Prostate gland (tissue), 2 donors: Measurements from ENCODE around the gene CTNNA1.

- PRO-cap, result no peak
- RAMPAGE, long total RNA, 2 experiments, result no peak in any of the 2 experiments
These were observed 73.7 kb downstream of the SPOCK1 start for GRCh38 chr5:137425400-137425907.

- PRO-cap, result no peak
- RAMPAGE, long total RNA, 2 experiments, result no peak in any of the 2 experiments
These were observed 114.5 kb downstream of the KLHL3 start for GRCh38 chr5:137621211-137621923.

DNA sequence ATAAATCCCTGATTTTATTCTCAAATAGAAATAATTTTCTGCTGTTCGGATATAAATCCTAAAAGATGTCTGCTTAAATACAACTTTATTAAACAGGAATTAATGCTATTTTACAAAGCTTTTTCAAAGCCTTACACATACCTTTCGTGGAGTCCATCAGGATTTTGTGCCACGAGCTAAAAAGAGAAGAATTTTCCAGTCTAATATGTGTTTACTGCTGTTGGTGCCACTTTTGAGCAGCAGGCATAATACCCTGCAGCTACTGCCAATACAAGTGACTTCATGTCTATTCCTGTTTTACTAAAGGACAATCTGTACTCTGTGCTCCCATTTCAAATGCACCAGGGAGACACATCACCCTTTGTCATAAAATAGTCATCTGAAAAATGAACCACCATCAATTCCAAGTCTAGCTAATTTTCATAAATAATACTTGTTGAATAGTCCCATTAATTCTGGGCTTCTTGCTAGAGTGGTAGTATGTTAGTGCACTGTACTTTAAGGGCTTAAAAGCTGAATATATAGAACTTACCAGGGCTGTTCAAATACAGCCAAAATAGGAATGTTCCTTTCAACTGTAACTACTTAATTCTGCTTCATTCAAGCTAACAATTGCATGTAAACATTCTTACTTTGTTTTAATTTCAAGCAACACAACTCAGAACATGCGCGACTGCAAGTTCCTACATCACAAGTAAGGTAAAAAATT is 8.9 kb upstream of the PKD2L2 start:
- PRO-cap, result bidirectional peak, plus-strand start at position 331 of the sequence, minus-strand start at position 207 of the sequence
- RAMPAGE, long total RNA, 2 experiments, result no peak in any of the 2 experiments

GRCh38 chr5:137923784-137924682 is 34.8 kb downstream of the PKD2L2 start:
- PRO-cap, result no peak
- RAMPAGE, long total RNA, 2 experiments, result no peak in any of the 2 experiments

GRCh38 chr5:137977163-137977971 is 55.5 kb downstream of the FAM13B start:
- PRO-cap, result no peak
- RAMPAGE, long total RNA, 2 experiments, result no peak in any of the 2 experiments

GRCh38 chr5:138036064-138036400 is 3.2 kb upstream of the FAM13B start:
- PRO-cap, result unidirectional peak, plus-strand start at chr5:138036257
- RAMPAGE, long total RNA, 2 experiments, result no peak in any of the 2 experiments

GRCh38 chr5:138276303-138276852 is 2.0 kb upstream of the GFRA3 start:
- PRO-cap, result no peak
- RAMPAGE, long total RNA, 2 experiments, result no peak in any of the 2 experiments

GRCh38 chr5:138316363-138316735 is 15.3 kb downstream of the CDC25C start:
- PRO-cap, result no peak
- RAMPAGE, long total RNA, 2 experiments, result no peak in any of the 2 experiments

GRCh38 chr5:138338525-138338853 is 423 bp downstream of the FAM53C start:
- PRO-cap, result no peak
- RAMPAGE, long total RNA, 2 experiments, result no peak in any of the 2 experiments

- PRO-cap, result no peak
- RAMPAGE, long total RNA, 2 experiments, result no peak in any of the 2 experiments
These were observed 2.6 kb downstream of the KDM3B start for GRCh38 chr5:138354991-138355522.

- PRO-cap, result no peak
- RAMPAGE, long total RNA, 2 experiments, result no peak in any of the 2 experiments
These were observed 946 bp downstream of the REEP2 start for GRCh38 chr5:138439335-138440671.

DNA sequence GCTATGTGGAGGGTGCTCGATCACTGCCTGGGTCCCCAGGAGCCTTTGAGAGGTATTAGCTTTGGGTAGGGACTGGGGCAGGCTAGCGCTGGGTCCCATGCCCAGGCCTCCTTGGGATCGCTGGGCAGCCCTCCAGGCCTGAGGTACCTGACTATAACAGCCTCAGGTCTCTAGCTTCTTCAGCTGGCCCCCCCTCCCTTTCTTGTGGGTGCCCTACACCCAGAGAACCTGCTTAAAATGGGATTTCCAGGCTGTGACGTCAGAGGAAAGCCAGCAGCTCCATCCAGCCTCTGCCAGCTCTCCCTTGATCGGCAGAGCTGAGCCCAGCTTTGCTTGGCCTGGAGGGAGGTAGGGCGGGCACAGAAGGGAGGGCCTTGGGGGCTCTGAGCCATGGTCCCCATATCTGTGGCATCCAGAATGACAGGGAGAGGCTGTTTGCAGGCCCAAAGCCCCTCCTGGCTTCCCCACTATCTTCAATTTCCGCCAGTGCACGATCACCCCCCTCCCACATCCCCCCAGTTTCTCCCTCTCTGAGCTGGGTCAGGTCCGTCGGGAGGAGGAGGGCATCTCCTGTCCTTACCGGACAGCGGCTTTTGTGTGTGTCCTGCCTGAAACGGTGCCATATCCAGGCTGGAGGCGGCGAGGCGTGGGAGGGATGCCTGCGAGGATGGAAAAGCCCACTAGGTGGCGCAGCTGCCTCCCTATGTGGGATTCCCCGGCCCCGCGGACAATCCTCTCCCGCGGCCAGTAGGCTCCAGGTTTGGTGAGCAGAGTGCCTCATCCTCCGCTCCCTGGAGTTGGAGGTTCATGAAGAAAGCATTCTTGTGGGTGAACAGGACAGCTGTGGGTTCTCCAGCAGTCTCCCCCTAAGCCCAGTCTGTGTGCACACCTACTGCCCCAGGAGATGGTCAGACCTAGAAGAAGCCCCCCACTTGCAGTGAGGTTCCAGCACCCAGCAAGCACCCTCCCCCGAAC is 10.9 kb downstream of the REEP2 start:
- PRO-cap, result no peak
- RAMPAGE, long total RNA, 2 experiments, result no peak in any of the 2 experiments

- PRO-cap, result no peak
- RAMPAGE, long total RNA, 2 experiments, result no peak in any of the 2 experiments
These were observed 1.7 kb downstream of the EGR1 start for GRCh38 chr5:138467156-138467270.

- PRO-cap, result bidirectional peak, plus-strand start at chr5:138467867, minus-strand start at chr5:138467797
- RAMPAGE, long total RNA, 2 experiments, result no peak in any of the 2 experiments
These were observed 2.4 kb downstream of the EGR1 start for GRCh38 chr5:138467574-138468202.

- PRO-cap, result no peak
- RAMPAGE, long total RNA, 2 experiments, result no peak in any of the 2 experiments
These were observed 25.4 kb downstream of the EGR1 start for GRCh38 chr5:138490412-138491367.

- PRO-cap, result no peak
- RAMPAGE, long total RNA, 2 experiments, result no peak in any of the 2 experiments
These were observed 50.8 kb upstream of the CTNNA1 start for GRCh38 chr5:138702361-138702803.

- PRO-cap, result unidirectional peak, minus-strand start at chr5:138752979; unidirectional peak, minus-strand start at chr5:138753019; unidirectional peak, minus-strand start at chr5:138753066; bidirectional peak, plus-strand start at chr5:138753433, minus-strand start at chr5:138753319
- RAMPAGE, long total RNA, 2 experiments, result start-site peak on the plus strand in 2 of 2 experiments, at chr5:138753418-138753481 at its widest, 1,379 to 2,354 reads per replicate; start-site peak on the minus strand in 2 of 2 experiments, at chr5:138753257-138753295 at its widest, 69 to 309 reads per replicate
These were observed at the start of gene CTNNA1 for GRCh38 chr5:138752760-138753532. CTNNA1 (plus strand) TSS chr5:138753425.

DNA sequence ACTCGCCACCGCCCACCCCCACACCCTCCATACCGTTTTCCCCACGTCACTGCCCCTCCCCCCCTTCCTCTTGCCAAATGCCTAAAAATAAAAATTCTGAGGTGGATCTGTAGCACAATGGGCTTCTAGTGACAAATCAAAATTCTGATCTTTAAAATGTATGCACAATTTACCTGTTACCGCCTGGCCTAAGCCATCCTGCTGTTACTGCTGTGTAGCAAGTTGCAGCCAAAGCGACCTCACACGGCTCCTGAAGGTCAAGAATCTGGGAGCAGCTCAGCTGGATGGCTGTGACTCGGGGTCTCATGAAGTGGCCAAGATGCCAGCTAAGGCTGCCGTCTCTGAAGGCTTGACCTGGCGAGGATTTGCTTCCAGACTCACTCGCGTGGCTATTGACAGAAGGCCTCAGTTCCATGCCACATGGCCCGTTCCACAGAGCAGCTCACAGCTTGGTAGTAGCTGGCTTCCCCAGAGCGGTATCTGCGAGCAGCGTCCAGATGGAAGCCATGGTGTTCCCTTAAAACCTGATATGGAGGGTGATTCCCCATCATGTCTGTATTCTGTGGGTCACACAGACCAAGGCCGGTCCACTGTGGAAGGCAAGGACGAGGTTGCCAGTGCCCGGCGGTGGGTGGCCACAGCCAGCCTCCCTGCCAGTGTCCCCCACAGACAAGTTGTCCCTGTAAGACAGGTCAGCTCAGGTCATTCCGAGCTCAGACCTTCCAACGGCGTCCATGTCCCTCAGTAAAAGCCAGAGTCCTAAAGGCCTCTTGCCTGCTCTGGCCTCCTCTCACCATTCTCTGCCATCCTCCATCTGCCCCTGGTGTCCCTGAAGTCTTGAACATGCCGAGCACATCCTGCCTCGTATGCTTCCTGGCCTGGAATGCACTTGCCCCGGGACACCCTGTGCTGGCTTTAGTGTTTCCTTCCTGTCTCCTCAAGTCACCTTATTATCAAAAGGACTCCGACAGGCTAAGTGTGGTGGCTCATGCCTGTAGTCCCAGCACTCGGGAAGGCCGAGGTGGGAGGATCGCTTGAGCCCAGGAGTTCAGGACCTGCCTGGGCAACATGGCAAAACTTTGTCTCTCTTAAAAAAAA is 61.1 kb upstream of the LRRTM2 start:
- PRO-cap, result no peak
- RAMPAGE, long total RNA, 2 experiments, result no peak in any of the 2 experiments

DNA sequence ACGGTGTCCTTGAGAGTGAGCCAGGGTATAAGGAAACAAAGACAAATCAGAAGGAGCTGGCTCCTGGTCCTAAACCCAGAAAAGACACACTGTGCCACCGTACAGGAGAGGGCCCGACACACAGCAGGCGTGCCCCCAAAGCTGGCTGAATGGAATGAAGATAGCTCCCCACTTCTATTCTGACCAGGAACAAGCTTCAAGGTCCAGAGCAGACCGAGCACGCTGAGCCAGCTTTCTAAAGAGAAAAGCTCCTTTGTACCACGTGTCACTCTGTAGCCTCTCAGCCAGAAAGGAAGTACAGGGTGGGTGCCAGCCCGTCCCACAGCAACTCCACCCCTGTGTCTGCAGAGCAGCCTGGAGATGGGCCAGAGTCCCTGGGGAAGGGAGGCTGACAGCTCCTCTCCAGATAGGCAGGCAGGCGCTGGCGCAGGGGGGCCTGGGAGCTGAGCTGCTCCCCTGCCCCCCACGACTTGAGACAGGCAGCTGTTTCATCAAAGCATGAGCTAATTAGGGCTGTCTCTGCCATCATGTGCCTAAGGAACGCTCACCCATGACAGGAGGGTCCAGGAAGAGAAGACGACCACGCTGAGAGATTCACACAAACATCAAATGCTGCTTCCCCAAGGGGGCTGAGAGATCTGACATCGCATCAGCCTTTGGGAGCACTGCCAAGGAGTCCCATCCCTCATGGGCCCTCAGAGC is 78.2 kb upstream of the LRRTM2 start:
- PRO-cap, result no peak
- RAMPAGE, long total RNA, 2 experiments, result no peak in any of the 2 experiments

- PRO-cap, result no peak
- RAMPAGE, long total RNA, 2 experiments, result no peak in any of the 2 experiments
These were observed 71.4 kb downstream of the SIL1 start for GRCh38 chr5:139126820-139127128.